Mammary microvascular endothelial cell (primary cell): Measurements from ENCODE around the gene EVI2A.

DNA sequence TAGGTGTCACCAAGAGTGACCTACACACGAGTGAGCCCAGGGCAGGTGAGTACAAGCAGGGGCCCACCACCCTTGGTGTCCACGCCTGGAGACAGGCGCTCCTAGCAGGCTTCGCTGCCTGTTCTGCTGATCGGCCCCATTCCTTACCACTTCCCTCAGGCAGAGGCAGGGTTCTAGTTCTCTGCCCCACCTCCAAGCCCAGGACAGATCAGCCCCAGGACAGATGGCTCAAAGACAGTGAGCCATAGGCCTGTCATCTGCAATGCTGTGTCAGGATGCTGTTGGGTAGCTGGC lies 761 bp downstream of the TP53I13 start:
- RAMPAGE, long total RNA = no peak

- RAMPAGE, long total RNA = no peak
Measured at GRCh38 chr17:29615391-29616388, 7.0 kb downstream of the CORO6 start.

DNA sequence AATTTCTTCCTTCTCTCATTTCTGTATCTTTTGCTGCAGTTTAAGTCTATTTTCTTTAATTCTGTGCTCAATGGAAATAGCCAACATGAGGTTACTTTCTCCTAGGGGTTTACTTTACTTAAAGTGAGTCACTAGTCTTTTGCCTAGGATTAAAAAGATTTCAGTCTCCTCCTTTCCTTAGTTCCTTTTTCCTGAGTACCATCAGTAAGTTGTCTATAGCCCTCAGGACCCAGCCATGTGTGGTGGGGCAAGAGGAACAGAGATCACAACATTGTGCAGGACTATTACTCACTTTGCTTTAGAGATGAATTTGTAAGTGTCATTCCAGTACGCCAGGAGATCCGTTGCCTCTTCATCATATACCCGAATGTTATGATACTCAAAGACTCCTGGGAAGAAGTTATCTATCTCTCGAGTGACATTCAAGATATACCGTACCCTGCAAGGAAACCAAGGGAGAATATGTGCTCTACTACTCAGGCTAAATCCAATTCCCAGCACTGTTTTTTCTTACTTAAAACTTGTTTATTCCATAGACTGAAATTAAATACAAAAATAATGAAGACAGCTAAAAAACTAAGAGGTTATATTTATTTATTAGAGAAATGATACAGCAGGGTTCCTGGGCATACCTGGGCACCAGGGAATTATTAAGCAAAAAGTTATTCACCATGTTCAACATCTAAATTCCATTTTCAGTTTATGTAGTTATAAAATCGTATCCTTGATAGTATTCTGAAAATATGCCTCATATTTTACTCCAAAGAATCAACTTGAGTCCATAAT lies 27.8 kb upstream of the CORO6 start:
- RAMPAGE, long total RNA = no peak

GRCh38 chr17:29713613-29714221 lies 91.0 kb upstream of the CORO6 start:
- RAMPAGE, long total RNA = no peak

- RAMPAGE, long total RNA = no peak
Measured at GRCh38 chr17:29723671-29724315, 101.1 kb upstream of the CORO6 start.

- RAMPAGE, long total RNA = no peak
Measured at GRCh38 chr17:29760710-29761796, 138.3 kb upstream of the CORO6 start.

- RAMPAGE, long total RNA = no peak
Measured at GRCh38 chr17:29788530-29789125, 141.4 kb downstream of the SSH2 start.

- RAMPAGE, long total RNA = no peak
Measured at GRCh38 chr17:29842944-29843302, 87.1 kb downstream of the SSH2 start.

DNA sequence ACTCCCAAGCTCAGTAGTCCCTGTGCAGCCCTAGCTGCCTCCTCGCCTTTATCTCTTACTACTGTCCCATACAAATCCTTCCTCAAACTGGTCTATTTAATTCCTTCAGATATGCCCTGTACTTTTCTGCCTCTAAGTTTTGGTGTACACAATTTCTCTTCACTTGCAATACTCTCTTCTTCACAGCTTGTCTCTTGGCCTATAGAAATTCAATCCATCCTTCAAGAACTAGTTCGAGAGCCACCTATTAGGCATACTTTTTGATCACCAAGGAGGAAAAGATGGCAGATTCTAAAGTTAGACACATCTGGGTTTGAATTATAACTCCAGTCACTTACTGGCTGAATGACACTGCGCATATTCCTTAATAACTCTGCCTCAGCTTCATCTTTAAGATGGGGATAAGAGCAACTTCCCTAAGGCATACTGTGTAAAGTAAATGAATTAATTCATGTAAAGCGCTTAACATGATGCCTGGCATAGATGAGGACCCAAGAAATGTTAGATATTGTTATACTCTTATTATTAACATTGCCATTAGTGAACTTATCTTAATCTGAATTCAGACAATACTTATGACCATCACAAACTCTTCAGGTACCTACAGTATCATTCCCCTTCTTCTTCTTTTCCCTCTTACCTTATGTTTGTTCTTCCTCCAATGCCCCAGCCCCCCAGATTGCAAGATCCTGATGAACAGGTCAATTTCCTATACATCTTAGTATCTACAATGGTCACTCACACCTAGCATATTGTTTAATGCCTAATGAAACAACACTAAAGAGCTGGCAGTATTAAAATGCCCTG lies 3.2 kb downstream of the SSH2 start:
- RAMPAGE, long total RNA = no peak

DNA sequence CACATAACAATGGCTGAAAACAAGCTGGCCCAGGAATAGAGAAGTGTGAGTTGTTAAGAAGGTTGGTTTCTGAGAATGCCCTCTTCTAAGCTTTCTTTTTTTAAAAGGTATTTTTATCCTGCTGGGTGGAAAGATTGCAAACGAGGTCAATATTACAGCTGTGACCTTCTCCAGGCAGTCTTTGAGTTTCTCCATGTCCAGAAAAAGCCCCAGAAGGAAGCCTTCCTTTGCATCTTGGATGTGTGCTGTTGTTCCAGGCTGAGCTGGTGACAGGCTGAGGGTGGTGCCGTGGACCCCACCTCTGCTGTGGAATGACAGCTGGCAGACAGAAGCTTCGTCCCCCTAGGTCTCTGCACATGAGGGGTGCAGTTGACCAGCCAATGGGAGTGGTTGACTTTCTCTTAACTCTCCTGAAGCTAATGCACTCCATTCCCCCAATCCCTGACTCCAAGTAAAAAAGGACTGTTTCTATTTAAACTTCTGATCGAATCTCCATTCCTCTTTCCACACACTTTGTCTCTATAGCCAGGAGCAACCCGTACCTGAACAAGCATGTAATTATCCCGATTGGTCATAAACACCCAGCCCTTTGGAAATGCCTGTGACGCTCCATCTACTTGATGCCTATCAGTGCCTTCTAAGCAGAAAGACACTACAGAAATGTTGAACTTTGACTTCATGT lies 9.9 kb downstream of the SLC6A4 start:
- RAMPAGE, long total RNA = no peak

GRCh38 chr17:30285281-30285980 lies 6.3 kb downstream of the BLMH start:
- RAMPAGE, long total RNA = no peak

GRCh38 chr17:30397244-30397592 lies 18.5 kb downstream of the CPD start:
- RAMPAGE, long total RNA = no peak

GRCh38 chr17:30465179-30466035 lies 11.8 kb upstream of the GOSR1 start:
- RAMPAGE, long total RNA = no peak

- RAMPAGE, long total RNA = no peak
Measured at GRCh38 chr17:31230055-31230570, 66.9 kb downstream of the OMG start.

- RAMPAGE, long total RNA = no peak
Measured at GRCh38 chr17:31273362-31273989, 23.6 kb downstream of the OMG start.

GRCh38 chr17:31310874-31311422 lies 2.9 kb downstream of the EVI2B start:
- RAMPAGE, long total RNA = no peak

GRCh38 chr17:31312197-31312739 lies 1.6 kb downstream of the EVI2B start:
- RAMPAGE, long total RNA = no peak

GRCh38 chr17:31321240-31322094 lies at the start of gene EVI2A:
TSS of gene EVI2A (minus strand) at chr17:31321622.
- RAMPAGE, long total RNA = no peak

- RAMPAGE, long total RNA = no peak
Measured at GRCh38 chr17:31352151-31352489, 30.7 kb upstream of the EVI2A start.

- RAMPAGE, long total RNA = no peak
Measured at GRCh38 chr17:31491108-31491728, 99.7 kb downstream of the RAB11FIP4 start.